ENCODE measurements around the genes RFC1 and RHOH.

DNA sequence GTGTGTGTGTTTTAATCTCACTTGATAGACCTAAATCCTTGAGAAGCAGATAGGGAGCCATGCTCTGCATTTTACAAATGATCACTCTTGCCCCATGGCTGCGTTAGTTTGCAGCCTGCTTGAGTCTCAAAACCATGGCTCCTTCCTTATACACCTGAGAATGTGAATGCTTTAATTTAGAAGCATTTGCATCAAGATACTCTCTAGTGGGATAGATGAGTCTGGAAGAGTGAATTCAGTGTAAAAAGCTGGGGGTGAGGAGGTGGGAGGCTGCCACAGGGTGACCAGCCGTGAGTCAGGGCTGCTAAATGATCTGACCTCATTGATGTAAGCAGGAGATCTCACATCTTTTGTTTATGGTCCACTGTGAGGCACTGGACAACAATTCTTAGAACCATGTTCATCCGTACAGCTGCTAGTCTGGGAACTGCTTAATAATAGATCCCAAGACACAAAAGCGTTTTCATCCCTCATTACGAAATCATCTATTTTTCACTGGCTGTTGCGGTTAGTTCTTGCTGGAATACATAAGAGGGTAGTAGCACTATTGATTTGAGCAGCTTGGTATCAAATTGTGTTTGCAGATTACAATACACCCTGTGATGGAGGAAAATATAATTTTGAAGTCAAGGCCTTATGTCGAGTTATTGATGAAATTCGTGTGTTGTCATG is 14.0 kb downstream of the KLF3 start:
- RRBS, result no CpG with 5 or more reads among the region's 8 CpGs

DNA sequence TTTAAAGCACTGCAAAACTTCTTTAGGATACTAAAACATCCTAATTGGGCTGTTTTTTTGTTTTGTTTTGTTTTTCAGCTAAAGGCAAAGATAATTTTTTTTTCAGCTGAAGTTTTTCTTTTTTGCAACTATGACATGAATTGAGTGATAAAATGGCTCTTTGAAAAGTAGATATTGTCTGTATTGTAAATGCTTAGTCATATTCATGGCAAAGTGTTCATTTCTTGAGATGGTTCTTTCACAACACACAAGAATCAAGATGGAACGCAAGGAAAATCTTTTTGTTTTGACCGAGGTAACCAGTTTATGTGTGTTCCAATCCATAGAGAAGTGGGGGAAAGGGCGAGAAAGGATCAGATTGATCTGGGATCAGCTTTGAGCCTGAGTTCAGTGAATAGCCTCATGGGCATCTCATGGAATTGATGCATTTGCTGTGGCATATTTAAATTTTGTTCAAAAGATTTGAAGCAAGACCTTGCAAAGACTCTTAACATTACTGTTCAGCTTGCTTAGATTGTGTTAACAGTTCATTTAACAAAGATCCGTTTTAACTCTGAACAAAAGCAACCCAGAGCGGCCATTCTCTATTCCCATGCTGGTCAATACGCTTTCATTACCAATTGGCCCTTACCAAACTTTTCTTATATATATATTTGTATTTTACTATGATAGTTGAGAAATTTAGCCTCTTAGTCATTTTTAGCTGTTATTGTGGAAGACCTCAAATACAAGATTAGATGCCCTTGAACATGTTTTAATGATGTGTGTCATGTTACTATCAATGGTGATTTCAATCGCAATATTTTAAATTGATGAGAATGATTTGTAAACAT is 35.4 kb downstream of the KLF3 start:
- RRBS, result no CpG with 5 or more reads among the region's 7 CpGs

DNA sequence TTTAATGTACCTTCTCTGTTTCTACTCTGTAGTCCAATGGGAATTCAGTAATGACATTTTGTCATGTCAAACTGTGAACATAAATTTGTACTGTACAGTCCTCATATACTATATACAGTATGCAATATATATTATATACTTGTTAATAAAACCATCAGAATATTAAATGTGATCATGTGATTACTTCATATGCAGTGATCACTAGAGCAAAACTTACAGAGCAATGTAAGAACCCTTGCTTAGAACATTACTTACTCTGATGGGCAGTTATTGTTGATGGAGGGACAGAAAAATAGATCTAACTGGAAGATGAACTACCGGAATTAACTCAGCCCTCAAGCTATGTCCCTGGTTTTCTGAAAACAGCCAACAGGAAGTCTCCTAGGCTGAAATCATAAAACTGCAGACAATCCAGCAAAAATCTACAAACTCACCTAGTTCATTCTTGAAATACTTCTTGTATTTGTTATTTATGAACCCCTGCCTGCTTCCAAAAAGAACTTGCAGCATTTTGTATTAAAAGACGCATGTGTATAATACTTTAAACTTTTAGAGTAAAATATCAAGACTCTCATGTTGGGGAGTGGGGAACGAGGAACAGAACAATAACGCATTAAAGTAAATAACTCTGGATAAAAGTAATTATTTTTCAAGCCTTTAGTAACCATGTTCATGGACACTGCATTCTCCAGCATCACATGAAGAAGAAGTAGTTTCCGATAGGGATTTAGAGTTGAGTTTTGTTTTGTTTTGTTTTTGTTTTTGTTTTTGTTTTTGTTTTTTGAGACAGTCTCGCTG is 37.1 kb downstream of the KLF3 start:
- RRBS, result no CpG with 5 or more reads among the region's 6 CpGs

DNA sequence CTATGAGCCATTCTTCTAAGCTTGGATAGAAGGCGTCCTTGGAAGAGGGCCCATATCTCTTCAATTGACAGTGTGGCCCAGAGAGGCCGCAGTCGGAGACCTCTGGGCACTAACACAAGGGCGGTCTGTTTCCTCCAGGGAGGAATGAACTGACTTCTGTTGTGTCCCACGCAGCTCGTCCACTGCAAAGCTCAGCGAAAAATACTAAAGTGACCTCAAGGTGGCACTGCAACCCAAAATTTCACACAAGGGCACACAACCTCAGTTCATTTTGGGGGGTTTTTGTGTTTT is 23.3 kb downstream of the TLR10 start:
- RRBS, result no CpG with 5 or more reads among the region's 7 CpGs

DNA sequence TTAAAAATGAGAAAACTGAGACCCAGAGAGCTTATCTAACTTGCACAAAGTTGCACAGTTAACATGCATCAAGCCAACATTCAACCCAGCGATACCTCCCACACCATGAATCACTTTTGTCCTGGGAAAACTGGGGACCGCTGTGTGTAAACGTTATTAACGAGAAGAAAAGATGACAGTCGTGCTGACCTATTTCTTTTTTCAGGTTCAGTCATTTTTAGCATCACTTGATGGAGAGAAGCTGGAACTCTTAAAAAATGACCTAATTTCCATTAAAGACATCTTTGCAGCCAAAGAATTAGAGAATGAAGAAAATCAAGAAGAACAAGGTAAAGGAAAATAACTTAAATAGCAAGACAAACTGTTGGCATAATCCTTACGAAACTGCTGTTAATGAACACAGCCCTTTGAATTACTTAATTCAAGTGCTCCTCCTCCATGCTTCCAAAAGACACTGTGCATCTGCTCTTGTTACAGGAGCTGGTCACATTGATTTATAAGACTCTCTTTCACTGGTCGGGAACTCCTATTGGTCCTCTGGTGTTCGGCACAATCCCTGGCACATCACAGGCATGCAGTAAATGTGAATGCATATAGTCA is 55.1 kb downstream of the FAM114A1 start:
- RRBS, result no CpG with 5 or more reads among the region's 8 CpGs

- RRBS, result no CpG with 5 or more reads among the region's 18 CpGs
These were observed 61.5 kb downstream of the FAM114A1 start for GRCh38 chr4:38928916-38929741.

DNA sequence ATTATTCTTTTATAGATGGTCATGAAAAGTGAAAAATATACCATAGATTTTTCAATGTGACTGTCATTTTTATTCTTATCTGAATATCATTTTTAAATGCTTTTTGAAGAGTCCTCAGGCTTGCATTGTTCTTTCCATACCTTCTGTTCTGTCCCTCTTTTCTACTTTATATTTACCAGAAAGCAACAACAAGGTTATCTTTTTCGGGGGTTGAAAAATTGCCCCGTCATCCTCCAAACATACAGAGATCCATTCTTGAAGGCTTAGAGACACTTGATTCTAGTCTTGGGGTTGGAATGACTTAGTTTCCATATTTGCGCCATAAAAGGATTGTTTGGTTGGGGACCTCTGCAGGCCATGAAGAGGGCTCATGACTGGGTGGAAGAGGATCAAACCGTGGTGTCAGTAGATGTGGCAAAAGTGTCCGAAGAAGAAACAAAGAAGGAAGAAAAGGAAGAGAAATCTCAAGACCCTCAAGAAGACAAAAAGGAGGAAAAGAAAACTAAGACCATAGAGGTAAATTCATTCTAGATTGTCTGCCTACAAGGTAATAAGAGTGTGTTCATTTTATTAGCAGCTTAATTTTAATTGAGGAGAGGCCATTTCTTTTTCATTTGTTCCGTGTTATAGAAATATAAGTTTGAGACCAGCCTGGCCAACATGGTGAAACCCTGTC is 63.6 kb downstream of the FAM114A1 start:
- RRBS, result no CpG with 5 or more reads among the region's 6 CpGs

DNA sequence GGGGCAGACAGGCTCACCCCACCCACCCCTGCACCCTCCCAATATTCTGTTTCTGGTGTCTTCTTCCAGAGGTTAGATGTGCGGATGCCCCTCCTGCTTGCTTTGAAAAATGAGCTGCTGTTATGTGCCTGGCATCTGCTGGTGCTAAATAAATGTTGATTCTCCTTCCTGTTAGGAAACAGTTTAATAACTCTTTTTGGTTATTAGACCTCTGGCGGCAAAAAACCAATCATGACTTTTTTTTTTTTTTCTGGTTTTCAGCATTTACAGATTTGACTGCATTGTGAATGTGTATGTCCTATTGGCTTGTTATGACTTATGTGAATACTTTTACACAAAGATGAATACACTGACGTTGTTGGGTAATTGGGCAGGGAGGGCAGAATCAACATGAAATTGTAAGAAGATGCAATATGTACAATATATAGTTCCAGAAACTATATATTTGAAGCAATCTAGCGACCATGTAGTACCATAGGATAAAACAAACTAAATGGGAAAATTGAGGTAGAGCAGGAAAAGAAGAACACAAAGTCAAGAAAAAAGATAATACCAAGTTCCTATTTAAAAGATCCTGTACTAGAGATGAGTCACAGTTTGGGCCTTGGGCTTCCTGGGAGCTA is 13.7 kb upstream of the TMEM156 start:
- RRBS, result no CpG with 5 or more reads among the region's 4 CpGs

DNA sequence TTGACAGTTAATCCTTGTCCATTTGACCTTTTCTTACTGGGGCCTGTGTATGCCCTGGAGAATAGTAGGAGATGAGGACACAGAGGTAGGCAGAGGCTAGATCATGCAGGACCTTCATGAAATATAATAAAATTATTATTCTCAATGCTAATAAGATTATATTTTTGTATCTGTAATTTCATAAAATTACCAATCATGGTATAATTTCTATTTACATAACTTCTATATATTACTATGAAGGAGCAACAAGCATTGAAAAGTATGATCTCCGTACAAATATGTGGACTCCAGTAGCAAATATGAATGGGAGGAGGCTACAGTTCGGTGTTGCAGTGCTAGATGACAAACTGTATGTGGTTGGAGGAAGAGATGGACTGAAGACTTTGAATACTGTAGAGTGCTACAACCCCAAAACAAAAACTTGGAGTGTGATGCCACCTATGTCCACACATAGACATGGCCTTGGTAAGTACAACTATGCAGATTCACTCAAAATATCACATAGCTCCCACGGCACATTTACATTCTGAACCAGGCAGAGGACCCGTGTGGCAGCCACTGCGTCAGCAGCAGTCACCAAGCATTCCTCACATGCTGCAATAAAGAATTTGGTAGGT is 41.1 kb downstream of the KLHL5 start:
- RRBS, result no CpG with 5 or more reads among the region's 5 CpGs

GRCh38 chr4:39315299-39315808 is 50.8 kb downstream of the RFC1 start:
- RRBS, result no CpG with 5 or more reads among the region's 4 CpGs

DNA sequence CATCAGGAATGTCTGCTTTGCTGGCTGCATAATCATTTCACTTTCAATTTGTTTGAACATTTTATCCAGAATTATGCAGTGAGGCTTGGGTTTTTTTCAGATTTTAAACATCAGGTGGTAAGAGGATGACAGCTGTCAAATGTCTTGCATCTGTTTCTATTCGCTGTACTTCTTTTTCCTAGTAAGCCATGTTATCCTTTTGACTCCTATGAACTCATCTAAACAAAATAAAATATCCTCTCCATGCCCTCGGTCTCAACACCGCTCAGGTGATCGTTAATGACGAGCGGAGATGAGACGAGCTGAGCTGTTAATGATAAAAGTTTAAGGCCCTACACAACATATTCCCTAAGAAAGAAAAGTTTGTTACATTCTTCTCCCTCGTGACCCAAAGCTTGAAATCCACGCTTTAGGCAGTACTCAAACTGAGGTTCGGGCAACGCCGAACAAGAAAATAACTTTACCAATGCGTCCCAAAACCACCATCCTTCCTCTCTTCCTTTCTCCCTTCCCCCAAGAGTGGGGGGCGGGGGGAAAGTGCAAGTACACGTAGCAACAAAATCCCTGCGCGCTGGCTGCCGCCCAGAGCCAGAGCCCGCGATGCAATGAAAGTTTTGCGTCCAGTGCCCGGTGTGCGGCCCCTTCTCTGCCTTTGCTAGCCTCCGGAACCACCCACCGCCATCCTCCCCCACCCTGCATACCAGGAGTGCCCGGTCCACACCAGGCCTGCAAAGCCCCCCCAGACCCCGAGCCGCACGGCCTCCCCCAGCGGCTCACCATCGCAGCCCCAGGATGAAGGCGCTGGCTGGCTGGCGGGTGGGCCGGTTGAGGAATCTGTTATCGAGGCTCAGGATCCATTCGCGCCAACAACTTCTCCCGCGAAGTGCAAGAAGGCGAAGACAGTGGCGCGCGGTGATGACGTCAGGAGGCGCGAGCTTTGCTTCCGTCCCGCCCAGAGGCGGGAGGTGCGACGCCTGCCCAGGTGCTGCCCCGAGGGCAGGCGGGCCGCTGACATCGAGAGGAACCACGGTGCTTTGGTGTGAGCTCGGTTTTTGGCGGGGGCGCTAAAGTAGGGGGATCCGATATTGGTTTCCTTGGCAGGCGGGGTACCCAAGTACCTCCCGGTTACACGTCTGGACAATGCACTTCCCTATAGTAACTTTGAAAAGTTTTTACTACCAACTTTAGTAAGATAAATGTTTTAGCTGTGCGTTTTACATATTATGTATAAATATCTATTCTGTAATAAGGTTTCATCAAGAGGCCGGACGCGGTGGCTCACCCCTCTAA is at the start of gene RFC1:
Gene RFC1, minus strand, starts transcription at position 901 of the 1,290 bp plus-strand sequence.
- RRBS, result 20% methylated on average over 9 of the region's 67 CpGs

DNA sequence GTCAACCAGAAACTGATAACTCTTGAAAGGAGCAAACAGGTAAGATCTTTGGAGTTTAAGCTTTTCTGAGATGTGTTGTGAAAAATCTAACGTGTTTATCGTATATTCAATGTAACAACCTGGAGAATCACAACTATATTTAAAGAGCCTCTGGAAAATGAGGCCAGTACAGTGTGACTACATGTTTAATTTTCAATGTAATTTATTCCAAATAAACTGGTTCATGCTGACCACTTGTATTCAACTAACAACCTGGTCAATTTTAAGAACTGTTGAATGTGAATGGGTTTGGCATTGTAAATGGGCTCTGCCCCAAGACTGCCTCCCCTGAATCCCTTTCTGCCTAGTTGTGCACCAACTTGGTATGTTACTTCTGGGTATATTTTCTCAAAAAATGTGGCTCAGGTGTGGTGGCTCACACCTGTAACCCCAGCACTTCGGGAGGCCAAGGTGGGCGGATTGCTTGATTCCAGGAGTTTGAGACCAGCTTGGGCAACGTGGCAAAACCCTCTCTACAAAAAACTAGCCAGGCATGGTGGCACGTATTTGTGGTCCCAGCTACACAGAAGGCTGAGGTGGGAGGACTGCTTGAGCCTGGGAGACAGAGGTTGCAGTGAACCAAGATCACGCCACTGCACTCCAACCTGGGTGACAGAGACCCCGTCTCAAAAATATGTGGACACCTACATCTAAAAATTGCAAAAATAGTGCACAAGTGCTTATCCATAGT is 7.3 kb downstream of the RPL9 start:
- RRBS, result no CpG with 5 or more reads among the region's 8 CpGs

GRCh38 chr4:40058696-40059199 is 2.1 kb downstream of the N4BP2 start:
- RRBS, result no CpG with 5 or more reads among the region's 14 CpGs

DNA sequence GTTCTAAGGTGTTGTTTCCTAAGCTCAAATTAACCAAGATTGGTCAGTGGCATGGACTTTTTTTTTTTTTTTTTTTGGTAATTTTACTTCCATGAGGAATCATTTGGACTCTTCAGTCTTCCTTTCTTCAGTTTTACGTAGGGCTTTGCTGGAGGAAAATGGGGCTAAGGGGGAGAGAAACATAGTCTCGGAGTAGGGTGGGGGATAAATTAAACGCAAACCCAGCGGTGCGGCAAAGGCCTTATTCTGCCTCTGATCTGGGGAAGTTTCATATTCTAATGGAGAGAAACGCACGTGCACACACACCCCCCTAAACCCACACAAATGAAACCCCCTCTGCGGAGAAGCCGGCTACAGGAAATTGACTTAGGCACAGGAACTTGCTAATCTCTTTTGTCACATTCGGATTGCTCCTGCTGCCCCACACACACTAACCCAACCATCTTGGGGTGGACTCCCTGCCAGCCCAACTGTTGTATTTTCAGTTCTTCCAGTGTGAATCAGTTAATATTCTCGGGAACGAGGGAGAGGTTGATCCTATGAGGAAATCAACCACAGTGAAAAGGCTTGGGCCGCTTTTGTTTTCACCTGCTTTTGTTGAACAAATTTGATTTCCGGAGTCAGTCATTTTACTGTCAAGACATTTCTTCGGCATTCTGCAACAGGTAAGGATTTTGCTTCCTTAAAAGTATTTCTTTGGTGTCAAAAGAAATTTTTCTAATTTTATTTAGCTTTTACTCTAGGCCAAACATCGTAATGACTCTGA is at the start of gene RHOH:
Gene RHOH, plus strand, starts transcription at position 396 of the 766 bp plus-strand sequence.
- RRBS, result no CpG with 5 or more reads among the region's 16 CpGs

DNA sequence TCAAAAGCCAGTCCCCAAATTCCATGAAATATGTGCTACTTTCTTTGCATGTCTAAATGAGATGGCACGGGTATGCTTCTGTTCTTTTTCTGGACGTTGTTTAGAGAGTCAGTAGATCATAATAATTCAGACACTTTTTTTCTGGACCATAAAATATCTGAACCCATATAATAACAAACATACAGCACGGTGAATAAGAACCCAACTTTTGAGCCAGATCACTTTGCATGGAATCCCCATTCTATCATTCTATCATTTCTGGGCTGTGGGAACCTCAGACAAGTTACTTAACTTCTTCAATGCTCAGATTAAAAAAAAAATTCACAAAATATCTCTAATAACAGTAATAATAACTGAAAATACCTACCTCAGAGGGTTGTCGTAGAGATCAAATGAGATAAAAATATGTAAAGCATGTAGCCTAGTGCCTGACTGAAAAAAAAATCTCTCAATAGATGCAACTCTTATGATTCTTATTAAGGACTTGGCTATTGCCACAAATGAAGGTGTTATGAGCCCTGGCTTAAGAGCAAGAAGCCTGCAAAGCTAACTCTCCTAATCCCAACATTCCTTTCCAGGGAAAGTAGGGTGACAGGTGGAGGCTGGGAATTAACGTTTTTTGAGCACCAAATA is 2.1 kb downstream of the RHOH start:
- RRBS, result no CpG with 5 or more reads among the region's 5 CpGs

DNA sequence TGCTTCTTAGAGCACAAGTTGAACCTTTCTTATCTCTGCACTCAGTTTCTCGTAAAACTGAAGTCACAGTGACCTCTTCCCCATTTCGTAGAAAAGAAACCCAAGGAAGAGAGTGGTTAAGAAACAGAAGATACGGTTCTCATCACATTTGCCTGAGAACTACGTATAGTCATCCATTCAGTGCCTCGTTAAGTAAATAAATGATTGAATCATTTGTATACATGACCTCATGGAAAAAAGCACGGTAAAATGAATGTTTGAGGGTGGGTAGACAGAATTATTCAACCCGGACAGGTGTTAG is 4.1 kb downstream of the RHOH start:
- RRBS, result no CpG with 5 or more reads among the region's 7 CpGs

GRCh38 chr4:40211402-40211764 is 14.6 kb downstream of the RHOH start:
- RRBS, result no CpG with 5 or more reads among the region's 8 CpGs

DNA sequence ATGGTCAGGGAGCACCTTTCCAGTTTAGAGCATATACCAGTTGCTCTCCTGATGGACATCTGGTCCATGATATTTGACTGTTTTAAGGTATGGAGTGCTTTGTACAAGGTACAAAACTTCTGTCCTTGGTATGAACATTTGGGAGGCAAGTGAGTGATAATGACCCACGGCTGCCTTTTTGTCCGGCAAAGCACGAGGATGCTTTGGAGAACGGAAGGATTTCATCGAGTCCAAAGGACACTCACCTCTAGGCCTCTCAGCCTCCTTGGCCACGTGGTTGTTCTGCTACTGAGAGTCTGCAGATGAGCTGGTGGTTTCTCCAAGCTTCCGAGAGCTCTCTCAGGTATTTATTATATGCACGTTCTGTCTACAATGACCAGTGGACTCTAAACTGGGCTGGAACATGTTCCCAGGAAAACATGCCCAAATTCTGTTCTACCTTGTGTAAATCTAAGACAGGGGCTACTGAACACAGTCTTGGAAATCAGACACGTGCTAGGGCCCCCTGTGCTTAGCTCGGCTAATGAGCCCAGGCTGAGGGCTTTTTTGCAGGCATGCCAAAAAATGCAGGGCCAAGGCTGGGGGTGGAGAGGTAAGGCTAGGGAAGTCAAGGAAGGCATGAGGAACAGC is 21.2 kb downstream of the RHOH start:
- RRBS, result no CpG with 5 or more reads among the region's 10 CpGs

DNA sequence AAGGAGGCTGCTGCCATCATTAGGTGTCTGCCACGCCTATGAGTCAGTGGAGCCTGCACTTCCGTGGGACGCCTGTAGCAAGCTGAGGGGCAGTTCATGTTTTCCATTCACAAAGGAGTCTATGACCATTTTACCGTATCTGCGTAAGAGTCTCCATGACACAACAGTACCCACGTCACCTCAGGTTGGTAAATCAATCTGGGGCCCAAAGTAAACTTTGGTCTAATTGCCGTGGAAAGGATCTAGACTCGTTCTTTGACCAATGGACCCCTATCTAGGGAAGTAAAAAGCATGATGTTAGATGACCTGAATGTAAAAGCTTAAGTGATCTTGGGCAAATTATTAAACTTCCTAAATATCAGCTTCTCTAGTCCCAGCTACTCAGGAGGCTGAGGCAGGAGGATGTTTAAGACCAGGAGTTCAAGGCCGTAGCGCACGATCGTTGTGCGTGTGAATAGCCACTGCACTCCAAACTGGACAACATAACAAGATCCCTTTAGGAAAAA is 50.9 kb upstream of the CHRNA9 start:
- RRBS, result no CpG with 5 or more reads among the region's 13 CpGs

DNA sequence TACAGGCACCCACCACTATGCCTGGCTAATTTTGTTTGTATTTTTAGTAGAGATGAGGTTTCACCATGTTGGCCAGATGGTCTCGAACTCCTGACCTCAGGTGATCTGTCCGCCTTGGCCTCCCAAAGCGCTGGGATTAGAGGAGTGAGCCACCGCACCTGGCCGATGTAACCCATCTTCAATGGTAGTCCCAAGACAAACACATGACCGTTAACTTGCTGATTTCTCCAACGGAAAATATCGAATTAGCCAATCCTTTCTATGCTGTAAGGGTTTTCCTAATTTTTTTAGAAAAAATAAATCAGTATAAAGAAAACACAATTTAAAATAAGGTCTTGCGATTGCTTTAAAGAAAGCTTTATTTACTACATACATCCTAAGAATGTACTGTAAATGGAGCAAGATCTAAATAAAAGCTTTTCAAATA is 87.8 kb downstream of the CHRNA9 start:
- RRBS, result no CpG with 5 or more reads among the region's 9 CpGs

Data from PFSK-1 (cell line).